LNCaP clone FGC (cell line): ENCODE results near the gene CRIM1.

- RRBS, 2 experiments: 1 to 2% methylated on average over 14 of the region's 48 CpGs
Observed at GRCh38 chr2:32357559-32358333, 923 bp downstream of the BIRC6 start.

- RRBS, 2 experiments: no CpG with 5 or more reads among the region's 6 CpGs
Observed at GRCh38 chr2:32464965-32465361, 108.1 kb downstream of the BIRC6 start.

DNA sequence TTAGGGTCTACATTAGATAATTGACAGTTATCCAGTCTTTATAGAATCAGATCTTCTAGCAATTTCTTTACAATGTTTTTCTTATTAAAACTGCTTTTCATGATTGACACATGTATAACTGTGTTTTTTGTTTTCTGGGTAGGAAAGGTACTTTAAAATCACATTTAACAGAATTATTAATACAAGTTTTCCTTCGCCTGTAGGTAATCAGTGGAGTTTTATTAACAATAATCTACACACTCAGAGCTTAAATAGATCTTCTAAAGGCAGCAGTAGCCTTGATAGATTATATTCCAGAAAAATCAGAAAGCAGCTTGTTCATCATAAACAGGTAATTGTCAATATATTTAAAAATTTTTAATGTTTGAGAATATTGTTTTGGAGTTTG is 116.1 kb downstream of the BIRC6 start:
- RRBS, 2 experiments: no CpG with 5 or more reads among the region's 1 CpG

DNA sequence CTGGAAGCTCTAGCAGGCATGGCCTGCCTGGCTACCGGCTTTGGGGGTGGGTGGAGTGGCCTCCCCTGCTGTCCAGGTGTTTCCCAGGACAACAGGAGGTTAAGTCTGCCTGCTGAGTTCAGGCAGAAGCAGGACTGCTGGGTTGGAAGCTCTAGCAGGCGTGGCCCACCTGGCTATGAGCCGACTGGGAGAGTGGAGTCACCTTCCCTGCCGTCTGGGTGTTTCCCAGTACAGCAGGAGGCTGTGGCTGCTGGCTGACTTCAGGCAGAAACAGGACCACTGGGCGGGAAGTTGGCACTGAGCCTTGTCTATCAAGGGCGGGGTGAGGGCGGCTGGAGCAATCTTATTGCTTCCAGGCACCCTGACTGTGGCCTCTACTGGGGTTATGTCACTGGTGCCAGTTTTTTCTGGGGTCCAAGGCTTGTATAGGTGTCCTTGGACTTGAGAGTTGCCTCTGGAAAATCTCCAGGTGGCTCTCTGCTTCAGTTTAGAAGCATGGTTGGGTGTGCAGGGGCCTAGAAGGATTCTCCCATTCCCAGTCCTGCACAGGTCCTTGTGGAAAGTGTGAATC is 30.5 kb downstream of the LTBP1 start:
- RRBS, 2 experiments: no CpG with 5 or more reads among the region's 7 CpGs

GRCh38 chr2:33038863-33039277 is 92.1 kb downstream of the LTBP1 start:
- RRBS, 2 experiments: no CpG with 5 or more reads among the region's 4 CpGs

- RRBS, 2 experiments: no CpG with 5 or more reads among the region's 7 CpGs
Observed at GRCh38 chr2:33257228-33257542, 219.3 kb upstream of the RASGRP3 start.

GRCh38 chr2:33437123-33437962 is 39.1 kb upstream of the RASGRP3 start:
- RRBS, 2 experiments: no CpG with 5 or more reads among the region's 6 CpGs

- RRBS, 2 experiments: no CpG with 5 or more reads among the region's 4 CpGs
Observed at GRCh38 chr2:33457869-33458379, 18.5 kb upstream of the RASGRP3 start.

DNA sequence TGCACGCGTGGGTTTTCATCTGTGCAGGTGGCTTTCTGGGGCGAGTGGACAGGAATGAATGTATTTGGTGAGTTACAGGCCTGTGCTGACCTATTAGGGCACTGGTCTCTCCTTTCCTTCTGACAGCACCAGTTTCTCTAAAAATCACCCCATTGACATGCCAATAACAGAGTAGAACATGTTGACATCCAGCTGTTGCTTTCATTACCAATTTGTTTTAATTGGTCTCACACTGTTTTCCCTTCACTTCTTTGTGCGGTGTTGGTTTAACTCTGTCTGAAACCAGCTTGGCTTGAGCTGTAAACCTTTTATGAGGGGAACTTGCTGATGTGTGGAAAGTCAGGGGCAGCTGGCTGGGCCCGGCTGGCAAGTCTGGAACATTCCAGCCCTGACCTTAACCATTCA is 643.2 kb upstream of the FAM98A start:
- RRBS, 2 experiments: no CpG with 5 or more reads among the region's 5 CpGs

DNA sequence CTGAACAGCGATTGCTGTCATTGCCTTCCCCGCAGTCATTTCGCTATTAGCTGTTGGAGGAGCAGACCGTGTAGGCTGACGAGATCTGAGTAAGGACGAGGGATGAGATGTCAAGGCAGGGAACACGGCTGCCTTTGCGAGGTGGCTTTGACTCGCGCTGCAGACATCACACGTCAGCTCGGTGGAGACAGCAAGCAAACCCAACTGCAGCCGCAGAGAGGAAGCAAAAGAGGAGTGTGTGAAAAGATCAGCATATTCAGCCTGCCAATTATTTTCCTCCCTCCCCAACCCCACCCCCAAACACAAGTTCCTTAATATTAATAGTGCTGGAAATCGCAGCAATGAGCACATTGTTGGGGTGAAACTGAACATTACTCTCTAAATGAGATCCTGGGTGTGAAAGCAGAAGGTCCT is 115.1 kb upstream of the CRIM1 start:
- RRBS, 2 experiments: no CpG with 5 or more reads among the region's 14 CpGs

- RRBS, 2 experiments: 1 to 2% methylated on average over 66 to 72 of the region's 125 CpGs
Observed at GRCh38 chr2:36355653-36356662, at the start of gene CRIM1. Gene CRIM1 (plus strand): TSS chr2:36355778.

DNA sequence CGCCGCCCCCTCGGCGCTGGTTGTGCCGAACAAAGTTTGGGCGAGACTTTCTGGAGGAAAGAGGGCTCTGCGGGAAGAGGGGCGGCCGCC is 930 bp downstream of the CRIM1 start:
- RRBS, 2 experiments: no CpG with 5 or more reads among the region's 9 CpGs

DNA sequence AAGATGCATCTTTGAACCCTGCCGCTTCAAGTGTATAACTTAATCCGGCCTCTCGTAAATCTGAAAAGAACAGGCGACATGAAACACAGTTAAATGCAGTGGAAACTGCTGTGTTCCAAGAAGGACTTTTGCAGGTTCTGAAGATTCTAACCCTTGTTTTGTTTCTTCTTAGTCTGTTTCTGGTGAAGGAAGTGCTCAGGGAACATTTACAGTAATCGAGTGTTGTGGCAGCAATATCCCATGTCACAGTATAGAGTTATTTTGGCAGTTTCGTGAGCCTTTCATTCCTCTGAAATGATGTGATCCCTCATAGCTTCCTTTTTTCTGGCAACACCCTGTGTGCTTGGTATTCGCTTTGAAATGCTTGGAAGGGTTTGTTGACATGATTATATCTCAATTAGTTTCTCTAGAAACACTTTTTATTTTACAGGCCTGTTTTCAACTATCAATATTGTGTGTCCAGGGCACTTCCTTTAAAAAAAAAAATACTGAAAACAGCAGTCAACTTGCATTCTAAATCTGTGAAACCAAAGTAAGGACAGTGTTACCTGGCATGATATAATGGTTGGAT is 2.8 kb downstream of the CRIM1 start:
- RRBS, 2 experiments: no CpG with 5 or more reads among the region's 7 CpGs

GRCh38 chr2:36380584-36381554 is 25.3 kb downstream of the CRIM1 start:
- RRBS, 2 experiments: no CpG with 5 or more reads among the region's 15 CpGs

DNA sequence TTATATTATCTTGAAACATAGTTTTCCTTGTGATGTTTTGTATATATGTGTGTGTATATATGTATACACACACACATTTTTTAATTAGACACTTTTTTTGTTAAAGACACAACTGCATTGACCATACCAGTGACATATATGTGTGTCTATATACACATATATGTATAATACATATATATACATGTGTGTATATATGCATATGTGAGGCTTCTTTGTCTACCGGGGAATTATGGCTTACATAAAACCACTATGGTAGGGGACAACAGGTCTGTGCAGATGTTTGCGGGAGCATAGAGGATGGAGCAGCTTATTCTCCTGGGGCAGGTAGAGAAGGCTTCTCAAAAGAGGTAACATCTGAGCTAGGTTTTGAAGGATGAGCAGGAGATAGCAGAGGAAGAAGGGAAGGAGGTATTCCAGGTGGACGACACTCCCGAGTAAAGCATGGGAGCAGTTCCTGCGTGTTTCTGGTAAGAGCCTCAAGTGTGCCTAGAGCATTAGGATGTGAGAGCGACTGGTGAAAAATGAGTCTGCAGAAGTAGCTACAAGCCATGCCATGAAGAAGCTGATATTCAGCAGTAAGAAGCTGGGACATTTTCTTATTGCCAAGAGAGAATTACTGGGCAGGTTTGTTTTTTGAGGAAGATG is 37.9 kb downstream of the CRIM1 start:
- RRBS, 2 experiments: no CpG with 5 or more reads among the region's 6 CpGs

GRCh38 chr2:36399627-36400049 is 44.1 kb downstream of the CRIM1 start:
- RRBS, 2 experiments: no CpG with 5 or more reads among the region's 3 CpGs

- RRBS, 2 experiments: no CpG with 5 or more reads among the region's 6 CpGs
Observed at GRCh38 chr2:36402908-36404054, 47.7 kb downstream of the CRIM1 start.

- RRBS, 2 experiments: no CpG with 5 or more reads among the region's 5 CpGs
Observed at GRCh38 chr2:36429098-36429694, 73.6 kb downstream of the CRIM1 start.

GRCh38 chr2:36699004-36699322 is 2.5 kb downstream of the VIT start:
- RRBS, 2 experiments: no CpG with 5 or more reads among the region's 1 CpG

DNA sequence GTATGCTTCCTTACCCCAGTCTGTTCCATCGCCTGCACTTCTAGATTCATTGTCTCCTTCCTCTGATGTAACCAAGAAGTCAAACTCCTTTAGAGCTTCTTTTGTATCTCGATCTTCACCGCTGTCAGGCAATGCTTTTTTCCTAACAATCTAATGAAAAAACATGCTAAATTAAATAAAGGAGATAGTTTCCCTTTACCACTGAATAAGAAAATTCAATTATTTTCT is 72.5 kb downstream of the STRN start:
- RRBS, 2 experiments: no CpG with 5 or more reads among the region's 3 CpGs